Astrocyte (in vitro differentiated cells and primary cell): ENCODE data around the genes C6orf132 and BICRAL.

DNA sequence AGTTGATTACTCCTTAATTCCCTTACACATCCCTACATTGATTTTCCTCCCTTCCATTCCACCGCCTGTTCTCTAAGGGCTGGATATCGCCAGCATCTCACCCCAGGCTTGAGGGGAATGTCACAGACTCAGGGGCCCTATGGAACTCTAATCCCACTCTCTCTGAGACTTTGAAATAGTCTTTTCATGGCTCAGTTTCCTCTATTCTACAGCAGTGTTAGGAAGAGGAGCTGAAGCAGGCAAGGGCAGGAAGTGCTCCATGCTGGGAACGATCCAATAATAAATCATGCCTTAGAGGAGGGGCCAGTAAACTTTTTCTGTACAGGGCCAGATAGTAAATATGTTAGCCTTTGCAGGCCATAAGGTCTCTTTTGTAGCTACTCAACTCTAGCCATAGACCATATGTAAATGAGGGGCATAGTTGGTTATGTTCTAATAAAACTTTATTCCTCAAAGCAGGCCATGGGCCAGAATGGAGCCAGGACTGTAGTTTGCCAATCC lies 3.3 kb downstream of the C6orf132 start:
- PRO-cap = no peak
- RRBS, 2 experiments = no CpG with 5 or more reads among the region's 3 CpGs

DNA sequence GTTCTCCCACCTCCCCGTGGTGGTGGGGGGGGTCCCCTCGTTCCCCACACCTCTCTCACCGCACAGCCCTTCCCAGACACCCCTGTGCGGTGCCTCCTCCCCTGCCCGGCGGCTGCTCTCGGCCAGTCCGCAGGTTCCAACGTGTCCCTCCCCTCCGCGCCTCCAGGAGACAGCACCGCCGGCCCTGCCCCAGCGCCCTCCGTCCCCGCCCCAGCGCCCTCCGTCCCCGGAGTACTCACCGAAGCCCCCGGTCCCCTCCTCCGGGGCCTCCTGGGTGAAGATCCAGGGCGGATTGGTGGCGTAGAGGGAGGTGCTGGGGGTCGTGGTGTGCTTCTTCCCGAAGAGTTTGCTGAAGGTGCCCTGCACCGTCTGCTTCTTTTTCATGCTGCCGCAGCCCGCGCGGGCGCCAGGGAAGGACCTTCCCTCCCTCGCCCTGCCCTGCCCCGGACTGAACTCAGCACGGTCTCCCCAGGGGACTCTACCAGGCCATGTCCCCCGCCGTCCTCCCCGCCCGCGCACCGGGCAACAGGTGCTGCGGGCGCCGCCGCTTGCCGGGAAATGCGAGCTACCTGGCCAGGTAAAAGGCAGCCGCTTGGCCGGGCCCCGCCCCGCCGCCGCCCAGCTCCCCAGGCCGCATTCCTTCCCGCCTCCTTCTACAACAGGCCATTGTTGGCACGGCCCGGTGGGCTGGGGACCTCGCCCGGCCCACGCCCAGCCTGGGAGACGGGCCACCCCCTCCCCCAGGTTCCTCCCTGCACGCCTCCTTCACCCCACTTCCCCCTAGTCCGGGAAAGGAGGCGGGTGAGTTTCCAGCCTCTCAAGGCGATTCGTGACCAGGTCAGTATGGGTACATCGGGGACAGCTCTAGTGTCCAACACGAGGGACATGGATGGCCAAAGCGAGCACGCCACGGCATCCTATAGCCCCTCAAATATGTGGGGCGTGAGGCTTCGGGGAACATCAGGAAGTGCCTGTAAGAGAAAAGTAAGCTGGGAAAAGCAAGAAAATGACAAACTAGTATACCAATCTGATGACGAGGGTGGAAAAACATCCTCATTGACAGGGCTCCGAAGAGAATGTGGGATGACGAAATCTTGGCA lies at the start of gene C6orf132:
C6orf132 (minus strand) TSS at position 560 of the 1,100 bp plus-strand sequence.
- PRO-cap = unidirectional peak, minus-strand start at position 450 of the sequence; bidirectional peak, plus-strand start at position 792 of the sequence, minus-strand start at position 560 of the sequence
- RRBS, 2 experiments = 2 to 5% methylated on average over 37 to 38 of the region's 76 CpGs

DNA sequence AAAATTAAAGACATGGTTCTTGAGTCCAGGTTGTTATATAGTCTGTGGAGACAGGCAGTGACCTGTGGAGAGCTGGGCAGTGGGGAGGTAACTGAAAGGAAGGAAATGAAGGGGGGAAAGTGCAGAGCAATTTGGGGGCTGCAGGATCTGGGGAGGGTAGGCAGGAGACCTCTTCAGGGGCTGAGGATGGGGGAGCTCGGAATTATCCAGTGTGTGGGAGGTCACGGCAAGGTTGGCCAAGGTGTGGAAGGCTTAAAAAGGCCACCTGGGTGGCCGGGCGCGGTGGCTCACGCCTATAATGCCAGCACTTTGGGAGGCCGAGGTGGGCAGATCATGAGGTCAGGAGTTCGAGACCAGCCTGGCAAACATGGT lies 3.1 kb upstream of the C6orf132 start:
- PRO-cap = no peak
- RRBS, 2 experiments = no CpG with 5 or more reads among the region's 8 CpGs

DNA sequence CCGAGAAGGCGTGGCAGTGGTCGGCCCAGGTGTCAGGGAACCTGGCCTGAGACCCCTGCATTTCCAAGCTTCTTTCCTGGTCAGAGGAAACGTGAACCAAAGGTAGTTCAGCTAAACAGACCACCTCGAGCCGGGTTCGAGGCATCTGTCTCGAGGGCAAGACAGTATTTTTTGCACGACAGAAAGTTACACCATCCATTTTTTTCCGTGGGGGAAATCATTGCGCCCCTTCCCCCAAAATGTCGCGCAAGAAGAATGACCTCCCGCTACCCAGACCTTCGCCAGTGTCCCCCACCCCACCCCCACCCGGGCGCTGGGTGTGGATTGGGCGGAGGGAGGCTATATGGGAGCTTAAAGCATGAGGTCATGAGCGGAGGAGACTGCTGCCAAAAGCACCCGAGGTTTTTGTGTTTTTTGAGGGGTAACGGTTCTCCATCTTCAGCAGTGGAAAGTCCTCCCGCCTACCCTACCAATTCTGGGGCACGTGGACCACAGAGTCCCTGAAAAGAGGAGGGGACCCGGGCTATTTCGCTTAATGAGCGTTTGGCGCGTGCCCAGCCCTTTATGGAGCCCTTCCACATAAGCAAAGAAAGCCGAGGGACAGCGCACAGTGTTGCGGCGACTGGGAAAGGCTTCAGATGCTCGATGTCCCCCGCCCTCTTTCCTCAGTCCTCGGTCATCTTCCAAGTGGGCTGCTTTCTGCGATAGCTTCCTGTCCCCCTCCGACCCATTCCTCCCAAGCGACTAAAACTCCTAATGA lies 1.9 kb upstream of the TRERF1 start:
- PRO-cap = unidirectional peak, plus-strand start at position 354 of the sequence; unidirectional peak, plus-strand start at position 606 of the sequence
- RRBS, 2 experiments = no CpG with 5 or more reads among the region's 38 CpGs

GRCh38 chr6:42692279-42692654 lies 30.1 kb downstream of the PRPH2 start:
- PRO-cap = no peak

- PRO-cap = no peak
- RRBS, 2 experiments = no CpG with 5 or more reads among the region's 19 CpGs
These were observed 1.5 kb downstream of the TBCC start for GRCh38 chr6:42744364-42744864.

- PRO-cap = bidirectional peak, plus-strand start at chr6:42746340, minus-strand start at chr6:42746061; bidirectional peak, plus-strand start at chr6:42746998, minus-strand start at chr6:42746808
- RRBS, 2 experiments = 2 to 3% methylated on average over 3 to 11 of the region's 25 CpGs
These were observed 467 bp upstream of the TBCC start for GRCh38 chr6:42746232-42746907.

DNA sequence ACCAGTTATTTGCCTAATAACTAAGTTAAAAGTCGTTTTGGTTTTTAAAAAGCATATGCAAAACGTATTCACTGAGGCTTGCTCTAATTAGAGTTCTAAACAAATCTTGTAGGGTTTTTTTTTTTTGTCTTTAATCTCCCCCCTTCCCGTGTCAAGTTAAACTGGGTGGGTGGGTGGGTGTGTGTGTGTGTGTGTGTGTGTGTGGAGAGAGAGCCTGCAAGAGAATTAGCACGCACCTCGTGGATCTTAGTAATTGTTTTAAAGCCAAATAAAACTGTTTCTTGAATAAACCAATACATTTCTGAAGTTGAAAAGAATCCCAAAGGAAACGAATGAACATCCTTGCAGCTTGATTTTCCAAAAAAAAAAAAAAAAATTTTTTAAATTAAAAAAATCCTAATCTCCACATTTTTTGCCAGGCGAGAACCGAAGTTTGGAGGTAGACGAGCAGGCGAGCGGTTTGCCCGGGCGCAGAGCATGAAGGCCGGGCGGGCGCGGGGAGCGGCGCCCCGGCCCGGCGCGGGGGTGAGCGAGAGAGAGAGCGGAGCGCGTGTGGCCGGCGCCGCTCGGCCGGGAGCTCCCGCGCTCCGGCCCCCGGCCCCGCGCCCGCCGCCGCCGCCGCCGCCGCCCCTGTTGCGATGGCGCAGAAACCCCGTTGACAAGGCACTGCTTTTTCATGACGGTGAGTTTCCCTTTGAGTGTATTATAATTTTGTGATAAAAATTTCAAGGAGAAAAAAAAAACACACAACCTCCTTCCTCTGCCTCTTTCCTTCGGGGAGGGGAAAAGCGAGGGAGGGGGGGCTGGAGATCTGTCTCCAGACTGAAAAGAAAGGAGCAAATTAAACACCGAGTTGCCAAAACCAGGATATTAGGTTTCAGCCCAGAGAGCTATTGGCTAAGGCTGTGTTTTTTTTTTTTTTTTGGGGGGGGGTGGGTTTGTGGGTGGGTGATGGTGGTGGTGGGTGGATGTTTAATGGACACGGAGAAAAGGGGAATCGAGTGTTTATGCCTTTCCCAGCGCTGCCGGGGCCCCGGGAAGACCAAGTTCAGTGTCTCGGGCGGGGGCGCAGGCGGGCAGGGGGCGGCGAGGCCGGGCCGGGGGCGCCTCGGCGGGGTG lies at the start of gene BICRAL:
BICRAL (plus strand) TSS at position 633 of the 1,119 bp plus-strand sequence.
- PRO-cap = bidirectional peak, plus-strand start at position 429 of the sequence, minus-strand start at position 431 of the sequence; bidirectional peak, plus-strand start at position 513 of the sequence, minus-strand start at position 476 of the sequence; bidirectional peak, plus-strand start at position 655 of the sequence, minus-strand start at position 626 of the sequence
- RRBS, 2 experiments = 1 to 3% methylated on average over 16 of the region's 68 CpGs

DNA sequence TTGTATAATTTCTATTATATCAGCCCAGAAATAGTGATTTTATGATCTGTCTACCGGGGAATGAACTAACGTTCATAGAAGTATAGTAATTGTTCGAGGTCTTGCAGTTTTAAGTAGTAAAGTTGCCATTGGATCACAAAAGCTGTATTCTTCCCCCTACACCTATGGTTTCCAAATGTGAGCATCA lies 2.6 kb downstream of the BICRAL start:
- PRO-cap = no peak
- RRBS, 2 experiments = no CpG with 5 or more reads among the region's 3 CpGs

GRCh38 chr6:42939139-42940307 lies 10.2 kb downstream of the CNPY3 start:
- PRO-cap = no peak
- RRBS, 2 experiments = no CpG with 5 or more reads among the region's 15 CpGs

GRCh38 chr6:42995200-42995399 lies 10.7 kb downstream of the PPP2R5D start:
- PRO-cap = no peak
- RRBS, 2 experiments = no CpG with 5 or more reads among the region's 3 CpGs

DNA sequence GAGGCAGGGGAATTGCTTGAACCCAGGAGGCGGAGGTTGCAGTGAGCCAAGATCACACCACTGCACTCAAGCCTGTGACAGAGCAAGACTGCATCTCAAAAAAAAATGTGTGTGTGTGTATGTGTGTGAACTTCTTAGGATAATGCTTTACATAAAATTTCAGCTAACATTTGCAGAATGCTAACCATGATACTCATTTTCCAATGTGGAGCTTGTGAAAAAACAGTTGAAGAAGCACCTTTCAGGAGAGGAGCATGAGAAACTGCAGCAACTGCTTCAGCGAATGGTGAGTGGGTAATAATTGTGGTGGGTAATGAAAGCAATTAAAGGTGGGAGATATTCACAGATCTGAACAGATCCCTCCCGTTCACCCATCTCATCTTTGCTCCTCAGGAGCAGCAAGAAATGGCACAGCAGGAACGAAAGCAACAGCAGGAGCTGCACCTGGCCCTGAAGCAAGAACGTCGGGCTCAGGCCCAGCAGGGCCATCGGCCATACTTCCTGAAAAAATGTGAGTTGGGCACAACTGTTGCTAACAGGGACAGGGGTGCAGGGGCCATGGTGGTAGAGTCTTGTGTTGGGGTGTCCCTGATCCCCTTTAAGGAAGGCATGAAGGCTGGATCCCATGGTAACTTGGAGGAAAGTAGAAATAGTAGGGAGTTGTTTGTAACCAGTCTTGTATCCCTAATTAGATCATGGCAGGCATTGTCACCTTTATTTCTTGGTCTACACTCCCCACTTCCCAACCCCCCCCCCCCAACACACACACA lies 5.7 kb downstream of the RRP36 start:
- PRO-cap = no peak
- RRBS, 2 experiments = no CpG with 5 or more reads among the region's 7 CpGs

- PRO-cap = no peak
- RRBS, 2 experiments = no CpG with 5 or more reads among the region's 7 CpGs
These were observed 17.8 kb downstream of the PTK7 start for GRCh38 chr6:43093788-43094396.

DNA sequence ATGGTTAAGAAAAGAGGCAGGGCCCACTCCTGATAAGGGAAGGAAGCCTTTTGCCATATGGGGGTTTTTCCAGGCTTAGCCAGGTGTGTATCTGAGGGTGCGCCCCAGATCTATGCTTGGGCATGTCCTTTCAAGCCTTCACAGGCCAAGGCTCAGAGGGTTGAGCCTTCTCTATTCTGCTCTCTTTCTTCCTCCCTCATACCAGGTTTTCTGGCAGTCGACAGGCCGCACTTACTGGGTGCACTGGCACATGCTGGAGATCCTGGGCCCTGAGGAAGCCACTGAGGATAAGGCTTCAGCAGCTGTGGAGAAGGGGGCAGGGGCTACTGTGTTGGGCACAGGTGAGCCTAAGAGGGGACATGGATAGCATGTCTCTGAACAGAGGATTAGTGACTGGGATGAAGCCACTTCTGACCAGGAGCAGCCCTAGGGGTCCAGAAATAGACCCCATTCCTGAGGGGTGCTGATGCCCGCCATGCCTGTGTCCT lies 4.8 kb downstream of the CUL9 start:
- PRO-cap = no peak
- RRBS, 2 experiments = no CpG with 5 or more reads among the region's 4 CpGs

- PRO-cap = no peak
- RRBS, 2 experiments = no CpG with 5 or more reads among the region's 21 CpGs
These were observed 3.5 kb downstream of the DNPH1 start for GRCh38 chr6:43225504-43226463.

DNA sequence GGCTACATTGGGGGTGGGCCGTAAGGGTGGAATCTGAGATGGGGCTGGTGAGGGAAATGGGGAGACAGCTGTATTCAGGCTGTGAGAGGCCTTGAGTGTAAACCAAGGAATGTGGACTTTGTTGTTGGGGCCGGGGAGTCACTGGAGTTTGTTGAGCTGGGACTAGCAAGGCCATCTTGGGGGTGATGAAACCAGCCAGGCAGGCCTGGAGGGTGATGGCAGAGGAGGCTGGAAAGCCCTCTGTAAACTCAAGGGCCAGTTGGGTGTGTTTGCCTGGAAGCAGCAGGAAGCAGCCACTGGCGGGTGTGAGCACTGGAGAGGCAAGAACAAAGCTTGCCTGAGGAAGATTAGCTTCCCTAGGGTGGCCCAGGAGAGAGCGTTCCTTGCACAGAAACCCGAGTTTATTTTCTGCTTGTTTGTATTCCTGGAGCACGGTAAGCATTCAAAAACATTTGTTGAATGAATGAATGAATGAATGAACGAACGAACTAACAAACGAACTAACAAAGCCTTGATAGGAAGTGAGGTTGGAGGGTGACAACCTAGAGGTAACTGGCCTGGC lies 18.9 kb downstream of the TTBK1 start:
- PRO-cap = no peak
- RRBS, 2 experiments = no CpG with 5 or more reads among the region's 9 CpGs

DNA sequence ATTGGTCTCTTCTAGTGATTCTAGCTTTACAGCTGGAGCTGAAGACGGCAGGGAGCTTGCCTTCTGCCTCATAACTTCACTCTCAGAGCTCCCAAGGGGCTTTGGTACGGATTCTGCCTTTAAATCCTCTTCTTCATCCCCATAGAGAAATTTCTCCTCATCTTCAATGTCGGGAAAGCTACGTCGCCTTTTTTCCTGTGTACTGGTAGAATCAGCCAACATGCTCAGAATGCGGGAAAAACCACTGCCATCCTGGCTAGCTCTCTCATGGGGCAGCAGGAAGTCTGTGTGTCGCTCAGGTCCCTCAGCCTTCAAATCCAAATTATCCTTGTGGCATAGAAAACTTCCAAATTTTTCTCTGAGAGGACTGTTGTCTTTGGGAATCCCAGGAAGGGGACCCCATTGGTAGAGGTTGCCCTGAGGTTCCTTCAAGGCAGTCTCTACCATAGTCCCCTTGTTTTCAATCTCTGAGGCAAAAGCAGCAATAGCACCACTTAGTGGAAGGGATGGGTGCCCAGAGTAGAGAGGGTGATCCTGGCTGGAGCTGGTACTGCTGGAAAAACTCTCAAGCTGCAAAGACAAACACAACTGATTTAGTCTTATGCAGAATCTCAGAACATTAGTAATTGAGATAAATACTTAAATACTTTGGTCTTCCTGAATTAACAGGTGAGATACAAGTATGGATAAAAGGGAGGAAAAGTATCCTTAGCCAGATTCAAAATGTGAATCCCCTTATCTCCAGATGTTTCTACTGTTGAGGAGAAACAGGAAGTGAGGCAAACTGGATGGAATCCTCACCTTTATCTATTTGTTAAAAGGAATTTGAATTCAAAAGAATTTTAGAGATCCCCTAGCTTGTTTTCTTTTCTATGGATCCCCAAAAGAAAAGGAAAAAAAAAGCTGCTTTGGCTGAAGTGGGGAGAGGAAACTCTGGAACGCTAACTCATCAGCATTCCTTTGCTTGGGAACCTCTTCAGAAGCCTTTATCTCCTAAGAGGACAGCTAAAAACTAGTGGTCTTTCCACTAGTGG lies 13.6 kb downstream of the ZNF318 start:
- PRO-cap = no peak
- RRBS, 2 experiments = no CpG with 5 or more reads among the region's 8 CpGs

- PRO-cap = no peak
- RRBS, 2 experiments = 4% methylated on average over 19 to 27 of the region's 54 CpGs
These were observed 814 bp downstream of the ZNF318 start for GRCh38 chr6:43368551-43369115.

- PRO-cap = no peak
- RRBS, 2 experiments = 95 to 100% methylated on average over 2 of the region's 12 CpGs
These were observed 7.1 kb downstream of the ABCC10 start for GRCh38 chr6:43434259-43435063.

DNA sequence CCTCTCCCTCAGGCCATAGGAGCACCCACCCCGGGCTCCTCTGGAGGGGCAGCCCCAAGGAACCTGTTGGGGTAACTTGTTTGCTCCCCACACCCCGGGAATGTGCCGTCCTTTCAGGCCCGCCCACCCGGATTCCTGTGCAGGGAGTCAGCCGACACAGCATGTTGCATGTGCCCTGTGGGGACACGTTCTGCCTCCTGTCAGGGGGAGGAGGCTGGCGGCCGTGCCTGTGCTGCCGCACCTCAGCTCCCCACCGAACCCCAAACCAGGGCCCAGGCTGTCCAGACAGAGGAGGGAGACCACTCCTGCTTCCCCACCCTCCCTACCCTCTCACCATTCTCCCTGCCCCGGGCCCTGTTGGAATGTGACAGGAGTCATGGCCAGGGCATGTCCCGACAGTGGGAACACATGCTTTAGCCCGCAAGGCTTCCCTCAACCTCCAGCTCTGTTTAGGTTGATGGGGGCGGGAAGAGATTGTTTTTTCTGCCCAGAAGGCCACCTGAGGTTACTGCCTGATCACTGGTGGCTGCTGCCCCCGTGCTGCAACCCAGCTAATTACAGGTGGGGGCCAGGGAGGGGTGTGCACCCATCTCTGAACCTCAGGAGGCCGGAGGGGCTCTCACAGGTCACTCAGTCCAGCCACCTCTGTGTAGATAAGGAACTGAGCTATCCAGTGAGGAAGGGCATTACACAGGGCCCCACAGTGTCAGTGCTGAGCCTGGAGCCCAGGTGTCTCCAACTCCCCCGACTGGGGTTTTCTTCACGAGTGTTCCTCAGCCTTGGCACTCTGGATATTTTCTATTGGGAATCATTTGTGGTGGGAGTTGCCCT lies 13.6 kb downstream of the LRRC73 start:
- PRO-cap = no peak
- RRBS, 2 experiments = 27 to 40% methylated on average over 2 of the region's 19 CpGs